ENCODE data around the gene AVL9.

- PRO-cap, result no peak
- RAMPAGE, long total RNA, result no peak
Observed at GRCh38 chr7:30157629-30158269, 23.0 kb downstream of the MTURN start.

GRCh38 chr7:30168891-30169688, 34.3 kb downstream of the MTURN start:
- PRO-cap, result bidirectional peak, plus-strand start at chr7:30169430, minus-strand start at chr7:30169315
- RAMPAGE, long total RNA, result no peak

DNA sequence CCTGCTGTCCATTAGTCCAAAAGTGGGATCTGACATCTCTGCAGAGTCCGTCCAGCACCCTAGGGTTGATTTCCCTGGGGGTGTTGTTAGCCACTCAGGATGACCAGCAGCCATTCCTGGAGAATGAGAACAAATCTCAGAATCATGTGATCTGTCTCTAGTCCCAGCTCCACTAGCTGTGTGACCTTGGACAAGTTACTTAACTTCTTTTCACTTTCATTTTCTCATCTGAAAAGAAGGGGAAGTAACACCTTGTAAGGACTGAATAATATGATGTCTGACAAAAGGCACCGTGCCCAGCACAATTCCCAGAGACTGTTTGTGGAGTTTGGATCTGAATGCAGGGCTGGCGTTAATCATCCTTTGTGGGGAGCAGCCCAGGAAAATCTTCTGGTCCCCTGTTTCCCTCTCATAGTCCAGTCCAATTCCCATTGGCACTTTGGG, 44.2 kb downstream of the MTURN start:
- PRO-cap, result no peak
- RAMPAGE, long total RNA, result no peak

GRCh38 chr7:30285475-30285735, 1.0 kb downstream of the ZNRF2 start:
- PRO-cap, result no peak
- RAMPAGE, long total RNA, result no peak

- PRO-cap, result no peak
- RAMPAGE, long total RNA, result start-site peak on the plus strand at chr7:30322537-30322694, 5 reads
Observed at GRCh38 chr7:30321842-30322928, 37.8 kb downstream of the ZNRF2 start.

- PRO-cap, result no peak
- RAMPAGE, long total RNA, result start-site peak on the plus strand at chr7:30336315-30336435, 19 reads
Observed at GRCh38 chr7:30336044-30336684, 51.8 kb downstream of the ZNRF2 start.

DNA sequence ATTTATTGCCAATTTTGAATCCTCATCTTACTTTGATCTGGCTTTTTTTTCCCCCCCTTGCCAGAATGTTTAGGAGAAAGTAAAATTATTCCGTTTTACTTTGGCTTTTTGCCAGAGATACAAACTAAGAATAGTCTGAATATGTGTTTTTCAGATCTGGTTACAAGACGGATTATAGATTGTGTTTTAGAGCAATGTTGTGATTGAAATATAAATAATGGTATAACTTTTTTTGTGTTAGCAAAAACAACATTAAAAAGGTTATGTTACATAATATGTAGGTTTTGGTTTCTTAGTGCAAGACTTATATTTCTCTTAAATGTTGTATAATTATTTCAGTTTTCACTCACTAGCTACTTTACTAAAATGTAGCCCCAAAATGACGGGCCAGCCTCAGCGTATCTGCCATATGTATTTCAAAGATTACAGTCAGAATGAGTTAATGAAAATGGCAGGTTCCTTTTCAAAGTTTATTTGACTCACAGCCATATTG, 84.5 kb downstream of the ZNRF2 start:
- PRO-cap, result no peak
- RAMPAGE, long total RNA, result start-site peak on the plus strand centred at position 382 of the sequence, 140 bp wide, 25 reads

DNA sequence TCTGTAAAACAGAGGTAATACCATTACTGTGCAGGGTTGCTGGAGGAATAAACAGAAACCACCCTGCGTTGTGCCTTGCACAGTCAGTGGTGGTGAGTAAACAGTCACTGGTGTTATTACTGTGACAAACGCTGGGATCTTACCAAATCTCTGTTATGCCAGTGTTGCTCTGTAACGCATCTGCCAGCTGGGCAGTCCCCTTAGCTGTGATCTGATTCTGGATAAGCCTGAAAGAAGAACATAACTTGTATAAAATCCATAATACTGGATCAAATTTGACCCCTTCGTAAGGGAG, 49.4 kb downstream of the NOD1 start:
- PRO-cap, result no peak
- RAMPAGE, long total RNA, result no peak

DNA sequence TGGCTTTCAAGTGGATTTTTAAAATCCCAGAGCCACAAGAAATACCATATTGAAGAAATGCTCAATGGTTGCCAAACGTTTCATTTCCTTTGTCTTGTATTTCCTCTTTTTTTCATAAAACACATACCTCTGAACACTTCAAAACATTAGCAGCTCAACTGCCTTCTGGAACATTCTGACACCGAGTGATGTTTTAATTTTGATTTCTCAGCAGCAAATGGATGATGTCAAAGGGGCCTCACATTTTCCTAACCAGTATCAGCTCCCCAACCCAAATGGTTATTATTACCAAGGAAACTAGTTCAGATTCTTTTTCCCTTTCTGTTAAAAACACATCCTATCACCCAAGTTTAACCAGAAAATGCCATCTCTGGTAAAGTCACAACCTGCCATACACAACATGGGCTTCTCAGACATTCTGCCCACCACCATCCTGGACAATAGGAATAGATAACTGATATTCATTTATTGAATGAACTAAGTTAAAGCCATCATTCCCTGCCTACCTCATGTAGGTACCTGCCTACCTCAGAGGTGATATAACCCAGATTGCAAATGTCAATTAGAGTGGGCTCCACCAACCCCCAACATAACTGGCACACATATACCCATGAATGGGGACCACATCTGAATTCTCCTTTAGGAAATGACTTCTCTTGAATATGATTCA, 10.3 kb downstream of the NOD1 start:
- PRO-cap, result no peak
- RAMPAGE, long total RNA, result start-site peak on the minus strand centred at position 401 of the sequence, 450 bp wide, 10 reads

- PRO-cap, result no peak
- RAMPAGE, long total RNA, result start-site peak on the minus strand at chr7:30469780-30469937, 6 reads
Observed at GRCh38 chr7:30469792-30470124, 8.8 kb downstream of the NOD1 start.

DNA sequence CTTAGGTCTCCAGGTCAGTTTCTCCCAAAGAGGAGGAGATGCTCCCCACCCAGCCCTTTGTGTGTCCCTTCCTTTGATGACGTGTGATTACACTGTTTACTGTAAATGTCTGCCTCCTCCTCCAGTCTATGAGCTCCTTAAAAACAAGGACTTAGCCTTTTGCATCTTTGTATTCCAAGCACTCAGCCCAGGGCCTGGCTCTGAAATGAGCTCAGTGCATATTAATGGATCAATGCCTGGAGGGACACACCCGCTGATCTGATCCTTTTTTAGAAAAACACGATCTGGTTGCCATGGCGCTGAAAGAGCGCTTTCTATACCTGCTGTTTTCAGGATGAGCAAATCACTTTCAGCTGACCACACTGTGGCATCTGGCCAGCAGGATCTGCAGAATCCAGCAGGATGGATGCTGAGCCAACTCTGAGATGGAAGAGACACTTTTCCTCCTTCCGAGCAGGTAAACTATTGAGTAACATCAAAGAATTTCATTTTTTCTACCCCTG, 37.9 kb upstream of the GARS1 start:
- PRO-cap, result no peak
- RAMPAGE, long total RNA, result no peak

GRCh38 chr7:30621899-30622694, 27.4 kb downstream of the GARS1 start:
- PRO-cap, result no peak
- RAMPAGE, long total RNA, result start-site peak on the plus strand at chr7:30622316-30622439, 43 reads

DNA sequence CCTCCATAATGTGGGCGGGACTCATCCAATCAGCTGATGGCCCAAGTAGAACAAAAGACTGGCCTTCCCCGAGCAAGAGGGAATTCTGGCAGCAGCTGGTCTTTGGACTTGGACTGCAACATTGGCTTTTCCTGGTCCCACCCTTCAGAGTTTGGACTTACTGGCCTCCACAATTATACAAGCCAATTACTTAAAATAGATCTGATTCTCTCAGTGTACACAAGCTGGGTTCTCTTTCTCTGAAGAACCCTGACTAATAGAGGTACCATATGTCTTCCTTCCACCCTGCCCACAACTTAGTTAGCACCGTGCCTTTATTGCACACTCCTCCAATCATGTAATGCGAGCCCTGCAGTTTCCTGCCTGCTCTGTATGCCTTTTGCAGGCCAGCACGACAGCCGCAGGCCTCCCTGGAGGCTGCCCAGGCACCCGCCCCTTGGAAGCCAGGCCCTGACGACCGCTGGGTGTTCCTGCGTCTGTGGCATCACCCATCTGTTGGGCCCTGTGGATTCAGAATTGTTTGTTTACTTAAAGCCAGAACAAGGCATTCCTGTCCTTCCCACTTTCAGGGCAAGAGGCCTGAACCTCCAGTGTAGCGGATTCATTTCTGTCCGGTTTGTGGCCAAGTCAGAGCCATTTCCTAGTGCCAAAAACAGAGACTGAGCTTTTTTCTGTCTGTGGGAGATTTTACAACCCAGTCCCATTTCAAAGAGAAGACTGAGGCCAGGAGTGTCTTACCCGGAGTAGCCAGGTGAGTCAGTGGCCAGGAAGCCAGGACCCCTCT, 1.1 kb upstream of the INMT start:
- PRO-cap, result unidirectional peak, plus-strand start at position 610 of the sequence
- RAMPAGE, long total RNA, result no peak

GRCh38 chr7:30816203-30816599, 45.0 kb downstream of the MINDY4 start:
- PRO-cap, result no peak
- RAMPAGE, long total RNA, result no peak

DNA sequence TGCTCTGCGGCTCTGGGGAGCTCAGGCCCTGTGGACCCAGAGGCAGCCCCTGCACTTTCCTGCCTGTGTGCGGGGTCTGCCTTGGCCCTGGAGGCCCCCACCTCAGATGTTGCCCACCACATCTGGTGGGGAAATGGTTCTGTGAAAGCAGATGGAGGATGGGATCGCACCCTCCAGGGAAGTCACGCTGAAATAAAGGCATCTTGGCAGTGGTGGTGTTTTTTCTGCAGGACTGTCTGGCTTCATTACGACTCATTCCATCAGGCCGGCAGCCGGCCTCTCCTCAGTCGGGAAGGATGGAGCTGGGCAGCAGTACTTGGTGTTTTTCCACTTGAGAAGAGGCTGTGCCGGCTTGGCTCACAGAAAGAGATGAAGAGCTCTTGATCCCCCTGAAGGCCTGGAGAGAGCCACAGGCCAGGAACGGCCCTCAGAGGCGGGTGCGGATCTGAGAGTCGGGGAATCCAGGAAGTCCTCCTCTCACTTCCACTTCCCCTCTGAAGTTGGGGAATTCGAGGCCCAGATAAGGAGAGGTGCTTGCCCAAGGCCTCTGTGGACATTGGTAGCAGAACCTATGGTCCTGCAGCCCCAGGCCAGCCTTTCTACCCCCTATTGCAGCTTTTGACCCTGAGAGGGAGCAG, 65.9 kb upstream of the AQP1 start:
- PRO-cap, result bidirectional peak, plus-strand start at position 286 of the sequence, minus-strand start at position 177 of the sequence
- RAMPAGE, long total RNA, result no peak

DNA sequence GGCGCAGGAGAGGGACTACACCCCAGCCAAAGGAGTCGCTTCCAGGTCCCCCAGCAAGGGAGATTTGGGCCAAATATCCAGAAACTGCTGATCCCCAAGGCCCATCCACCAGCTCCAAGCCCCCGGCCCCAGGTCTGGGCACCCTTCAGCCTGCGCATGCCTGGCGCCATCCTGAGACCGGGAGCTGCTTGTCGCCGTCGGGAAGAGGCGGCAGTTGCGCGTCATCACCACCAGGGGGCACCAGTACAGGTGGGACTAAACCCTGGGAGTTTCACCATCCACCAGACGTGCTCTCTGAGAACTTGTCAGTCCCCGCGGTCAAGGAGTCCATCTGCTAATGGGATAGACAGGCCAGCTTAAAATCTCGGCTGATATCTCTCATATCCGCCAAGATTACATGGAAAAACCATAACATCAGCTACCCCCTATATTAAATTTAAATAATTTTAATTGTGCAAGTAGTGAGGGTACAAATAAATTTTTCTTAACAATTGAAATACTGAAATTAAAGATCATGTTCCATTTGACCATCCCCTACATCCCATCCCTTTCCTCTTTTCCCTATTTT, 25.0 kb upstream of the GHRHR start:
- PRO-cap, result no peak
- RAMPAGE, long total RNA, result no peak

- PRO-cap, result no peak
- RAMPAGE, long total RNA, result no peak
Observed at GRCh38 chr7:32070737-32071556, 740 bp upstream of the PDE1C start.

DNA sequence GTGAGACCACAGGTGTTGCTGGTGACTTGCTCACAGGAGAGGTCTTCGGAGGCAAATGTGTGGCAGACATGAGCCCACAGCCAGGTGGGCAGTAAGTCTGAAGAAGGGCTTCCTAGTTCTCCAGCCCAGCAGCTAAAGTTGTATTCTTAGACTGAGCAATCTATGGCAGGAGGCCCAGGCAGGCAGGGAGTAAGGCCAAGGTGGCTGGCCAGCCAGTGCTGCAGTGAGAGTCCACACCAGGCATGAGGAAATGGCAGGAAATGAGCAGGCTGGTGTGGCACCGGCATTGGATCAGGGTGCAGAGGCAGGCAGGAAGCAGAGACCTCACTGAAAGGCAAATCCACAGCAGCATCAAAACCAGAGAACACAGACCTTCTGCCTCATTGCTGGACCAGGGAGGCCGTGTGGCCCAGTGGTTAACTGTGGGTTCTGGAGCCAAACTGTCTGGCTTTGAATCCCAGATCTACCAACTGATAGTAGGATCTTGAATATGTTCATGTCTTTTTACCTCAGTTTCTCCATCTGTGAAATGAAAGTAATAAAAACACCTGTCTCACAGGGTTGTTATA, 84.7 kb upstream of the PDE1C start:
- PRO-cap, result no peak
- RAMPAGE, long total RNA, result no peak

- PRO-cap, result unidirectional peak, minus-strand start at chr7:32299298
- RAMPAGE, long total RNA, result start-site peak on the minus strand at chr7:32299195-32299332, 15 reads
Observed at GRCh38 chr7:32298635-32299713, 191.2 kb downstream of the LSM5 start.

GRCh38 chr7:32495124-32495747, at the start of gene AVL9:
Gene AVL9, plus strand, starts transcription at chr7:32495489.
- PRO-cap, result bidirectional peak, plus-strand start at chr7:32495521, minus-strand start at chr7:32495258
- RAMPAGE, long total RNA, result start-site peak on the plus strand at chr7:32495489-32495548, 513 reads

Measured in vagina (tissue), 1 donor.